ENCODE measurements around the genes KRT33A, KRT37, HAP1 and KAT2A.

DNA sequence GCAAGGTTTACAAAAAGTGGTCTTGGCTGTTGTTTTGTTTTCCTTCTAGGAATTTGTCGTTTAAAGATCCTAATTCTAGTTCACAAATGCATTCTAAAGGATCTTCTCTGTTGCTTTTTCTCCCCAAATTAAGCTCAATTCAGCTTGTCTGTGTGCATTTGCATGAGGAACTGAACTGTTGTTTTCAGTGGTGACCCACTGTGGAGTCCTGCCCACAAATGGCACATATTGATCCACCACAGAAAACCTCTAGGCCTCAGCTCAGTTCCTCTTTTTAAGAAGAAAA, 3.7 kb downstream of the KRTAP4-9 start:
- RRBS, result no CpG with 5 or more reads among the region's 1 CpG

- RRBS, result no CpG with 5 or more reads among the region's 6 CpGs
Measured at GRCh38 chr17:41338901-41339545, 11.6 kb downstream of the KRT33A start.

DNA sequence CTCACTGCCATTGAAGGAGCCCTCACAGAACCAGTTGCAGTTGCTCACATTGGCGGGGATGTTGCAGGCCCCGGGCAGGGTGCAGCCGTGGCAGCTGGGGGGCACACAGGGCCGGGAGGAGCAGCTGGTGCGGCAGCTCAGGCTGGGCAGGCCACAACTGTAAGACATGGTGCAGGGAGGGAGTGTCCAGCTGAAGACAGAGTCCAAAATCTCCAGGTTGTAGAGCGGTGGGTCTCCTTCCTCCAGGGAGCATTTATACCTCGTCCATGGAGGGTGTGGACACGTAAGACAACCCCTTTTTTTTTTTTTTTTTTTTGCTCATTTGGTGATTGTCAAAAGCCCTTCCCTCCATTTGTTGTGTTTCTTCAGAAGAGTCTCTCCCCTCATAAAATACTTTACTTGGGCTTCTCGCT, at the start of gene KRT33A:
KRT33A (minus strand) TSS at position 229 of the 413 bp plus-strand sequence.
- RRBS, result no CpG with 5 or more reads among the region's 9 CpGs

DNA sequence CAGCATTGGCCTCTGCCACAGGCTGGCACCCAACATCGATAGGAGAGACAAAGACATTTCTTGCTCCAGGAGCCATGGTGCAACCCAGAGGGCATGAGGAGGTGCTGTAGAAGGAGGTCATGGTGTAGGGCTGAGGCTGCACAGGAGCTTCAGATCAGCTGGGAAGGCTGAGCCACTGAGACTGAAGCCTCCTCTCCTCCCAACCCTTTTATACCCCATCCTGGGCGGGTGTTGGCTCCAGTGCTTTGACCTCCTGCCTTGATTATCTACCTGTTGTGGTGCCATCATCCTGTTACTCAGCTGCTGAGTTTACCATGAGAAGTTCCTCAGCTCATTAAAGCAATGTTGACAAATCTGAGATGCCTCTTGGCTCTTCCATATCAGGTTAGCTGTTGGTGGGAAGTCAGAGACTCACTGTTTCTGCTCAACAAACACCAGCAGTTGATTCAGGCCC, at the start of gene KRT37:
KRT37 (minus strand) TSS at position 183 of the 454 bp plus-strand sequence.
- RRBS, result no CpG with 5 or more reads among the region's 2 CpGs

GRCh38 chr17:41525082-41525932, 2.8 kb downstream of the KRT19 start:
- RRBS, result no CpG with 5 or more reads among the region's 8 CpGs

GRCh38 chr17:41526767-41527122, 1.4 kb downstream of the KRT19 start:
- RRBS, result no CpG with 5 or more reads among the region's 8 CpGs

DNA sequence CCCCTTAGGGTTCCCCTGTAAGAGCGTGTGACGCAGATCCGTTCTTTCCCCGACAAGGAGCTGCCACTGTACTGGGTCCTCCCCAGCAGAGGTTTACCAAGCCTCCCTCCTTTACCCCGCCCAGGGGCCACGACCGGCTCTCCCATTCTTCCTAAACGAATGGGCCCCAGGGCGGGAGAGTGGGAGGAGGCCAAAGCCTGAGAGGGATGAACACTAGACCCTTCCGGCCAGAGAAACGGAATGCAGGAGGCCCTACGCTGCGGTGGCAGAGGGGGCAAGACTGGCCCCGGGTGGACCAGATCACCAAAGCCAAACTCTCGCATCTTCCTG, 1.0 kb downstream of the KRT19 start:
- RRBS, result 30% methylated on average over 8 of the region's 15 CpGs

GRCh38 chr17:41549683-41550215, 21.6 kb upstream of the KRT19 start:
- RRBS, result no CpG with 5 or more reads among the region's 8 CpGs

DNA sequence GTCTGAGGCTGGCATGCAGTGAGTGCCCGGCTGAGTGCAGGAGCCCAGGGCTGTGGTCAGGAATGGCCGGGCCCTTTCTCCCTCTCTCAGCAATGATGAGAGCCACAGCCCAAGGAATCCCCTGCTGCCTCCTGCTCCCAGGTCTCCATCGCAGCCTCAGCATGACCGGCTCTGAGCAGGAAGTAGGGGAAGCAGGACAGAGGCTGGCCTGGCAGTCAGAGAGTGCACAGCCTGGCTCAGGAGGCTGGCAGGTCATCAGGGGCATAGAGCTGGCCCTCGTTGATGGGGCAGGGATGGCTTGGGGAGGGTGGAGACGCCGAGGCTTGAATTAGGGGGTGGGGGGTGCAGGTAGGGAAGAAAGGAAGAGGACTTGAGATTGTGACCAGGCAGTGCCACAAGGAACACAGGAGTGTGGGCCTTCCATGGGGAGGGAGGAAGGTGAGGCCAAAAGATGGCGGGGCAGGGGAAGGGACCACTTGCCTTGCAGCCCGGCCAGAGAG, 32.0 kb upstream of the KRT17 start:
- RRBS, result 84% methylated on average over 4 of the region's 9 CpGs

DNA sequence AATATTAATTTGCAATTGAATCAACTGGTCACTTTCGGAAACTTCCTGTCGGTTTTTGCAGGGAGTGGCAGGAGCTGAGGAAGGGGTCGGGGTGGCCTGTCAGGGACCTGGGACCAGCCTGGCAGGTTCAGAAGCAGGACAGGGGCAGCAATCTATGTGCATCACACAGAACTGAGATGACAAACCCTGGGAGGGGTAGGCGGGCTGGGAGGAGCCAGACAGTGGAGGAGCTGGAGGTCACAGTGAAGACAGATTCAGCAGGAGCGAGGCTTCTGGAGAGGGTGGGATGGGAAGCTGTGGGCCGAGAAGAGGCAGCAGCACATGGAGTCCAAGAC, 6.5 kb upstream of the GAST start:
- RRBS, result no CpG with 5 or more reads among the region's 6 CpGs

GRCh38 chr17:41734228-41735332, at the start of gene HAP1:
HAP1 (minus strand) TSS chr17:41734643.
- RRBS, result 2% methylated on average over 53 of the region's 90 CpGs

- RRBS, result no CpG with 5 or more reads among the region's 9 CpGs
Measured at GRCh38 chr17:41870363-41871078, 5.3 kb upstream of the KLHL11 start.

DNA sequence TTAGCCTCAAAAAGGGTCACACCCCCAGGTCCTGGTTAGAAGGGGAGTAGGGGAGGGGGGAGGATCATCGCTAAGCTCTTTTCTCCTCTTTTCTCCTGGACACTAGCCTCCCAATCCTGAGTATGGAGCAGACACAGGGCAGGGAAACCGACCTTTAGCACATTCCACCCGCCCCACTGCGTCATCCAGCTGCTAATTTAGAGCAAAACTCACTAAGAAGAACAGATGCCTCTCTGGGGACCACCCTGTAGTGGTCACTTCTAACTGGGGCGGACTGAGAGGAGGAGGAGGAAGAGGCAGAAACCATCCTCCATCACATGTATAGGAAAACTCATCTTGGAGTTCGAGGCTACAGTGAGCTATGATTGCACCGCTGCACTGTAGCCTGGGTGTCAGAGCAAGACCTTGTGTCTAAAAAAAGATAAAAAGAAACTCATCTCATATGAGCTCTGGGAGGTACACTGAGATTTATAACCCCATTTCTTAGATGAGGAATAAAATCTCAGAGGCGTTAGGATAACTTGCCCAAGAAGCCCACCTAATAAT, 4.2 kb downstream of the ACLY start:
- RRBS, result no CpG with 5 or more reads among the region's 8 CpGs

- RRBS, result no CpG with 5 or more reads among the region's 7 CpGs
Measured at GRCh38 chr17:41984497-41984841, 17.9 kb downstream of the CNP start.

- RRBS, result no CpG with 5 or more reads among the region's 5 CpGs
Measured at GRCh38 chr17:42026008-42026919, 6.4 kb downstream of the NKIRAS2 start.

GRCh38 chr17:42028488-42028920, 8.6 kb downstream of the NKIRAS2 start:
- RRBS, result no CpG with 5 or more reads among the region's 11 CpGs

- RRBS, result 2% methylated on average over 9 of the region's 48 CpGs
Measured at GRCh38 chr17:42120766-42121580, at the start of gene KAT2A. KAT2A (minus strand) TSS chr17:42121367.

- RRBS, result no CpG with 5 or more reads among the region's 10 CpGs
Measured at GRCh38 chr17:42129020-42130009, 6.7 kb downstream of the HSPB9 start.

DNA sequence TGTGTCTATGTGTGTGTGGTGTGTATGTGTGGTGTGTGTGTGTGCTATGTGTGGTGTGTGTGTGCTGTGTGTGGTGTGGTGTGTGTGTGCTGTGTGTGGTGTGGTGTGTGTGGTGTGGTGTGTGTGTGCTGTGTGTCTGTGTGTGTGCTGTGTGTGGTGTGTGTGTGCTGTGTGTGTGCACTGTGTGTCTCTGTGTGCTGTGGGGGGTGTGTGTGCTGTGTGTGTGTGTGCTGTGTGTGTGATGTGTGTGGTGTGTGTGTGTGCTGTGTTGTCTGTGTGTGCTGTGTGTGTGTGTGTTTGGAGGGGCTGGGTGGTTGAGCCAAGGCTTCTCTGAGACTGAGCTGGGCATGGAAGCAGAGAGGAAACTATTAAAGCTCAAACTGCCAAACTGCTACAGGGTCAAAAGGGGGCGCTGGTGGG, 27.6 kb upstream of the GHDC start:
- RRBS, result no CpG with 5 or more reads among the region's 1 CpG

DNA sequence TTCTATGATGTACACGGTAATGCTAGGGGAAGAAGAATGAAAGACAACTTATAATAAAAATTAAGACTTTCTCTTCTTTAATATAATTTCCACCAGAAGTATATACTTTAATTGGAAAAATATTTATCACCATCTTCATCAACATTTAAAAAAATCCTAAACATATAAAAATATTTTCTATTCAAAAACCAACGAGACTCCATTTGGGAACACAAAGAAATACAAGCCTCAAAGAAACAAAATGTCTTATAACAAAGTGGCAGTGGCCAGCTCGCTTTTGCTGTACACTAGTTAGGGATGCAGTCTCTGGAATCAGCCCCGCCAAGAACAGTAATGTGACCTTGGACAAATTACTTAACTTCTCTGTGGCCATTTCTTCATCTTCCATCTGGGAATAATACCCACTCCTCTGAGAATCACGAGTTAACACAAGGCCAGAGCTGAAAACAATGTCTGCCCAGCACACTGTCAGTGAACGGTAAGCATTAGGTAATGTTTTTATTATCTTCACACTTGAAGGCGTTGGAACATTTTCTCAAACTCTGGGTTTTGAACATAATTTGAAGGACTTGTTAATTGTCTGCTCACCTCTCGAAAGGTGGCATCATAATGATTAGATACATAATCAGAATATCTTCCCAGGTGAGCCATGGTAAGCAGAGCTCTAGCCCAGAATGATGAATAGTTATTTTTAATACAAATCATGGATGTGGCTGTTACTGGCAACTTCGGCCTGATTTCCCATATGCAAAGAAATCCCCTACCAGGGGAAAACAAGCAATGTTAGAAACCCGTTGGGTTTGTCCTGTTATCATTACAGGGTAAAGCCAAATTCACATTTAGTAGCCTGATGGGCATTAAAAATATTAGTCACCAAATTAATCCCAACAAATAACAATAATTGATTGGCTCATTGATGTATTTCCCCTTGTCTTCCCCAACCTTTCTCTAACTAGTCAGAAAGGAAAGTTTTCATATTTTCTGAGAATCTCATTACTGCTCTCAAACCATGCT, 5.4 kb downstream of the STAT5B start:
- RRBS, result no CpG with 5 or more reads among the region's 10 CpGs

Data from HGPS cell (cell line).